Pericardium (tissue), 1 donor: ENCODE data around the gene NUP133.

GRCh38 chr1:228464780-228465337 is 7.0 kb downstream of the H2BC26 start:
- RRBS, result 7% methylated on average over 5 of the region's 15 CpGs

DNA sequence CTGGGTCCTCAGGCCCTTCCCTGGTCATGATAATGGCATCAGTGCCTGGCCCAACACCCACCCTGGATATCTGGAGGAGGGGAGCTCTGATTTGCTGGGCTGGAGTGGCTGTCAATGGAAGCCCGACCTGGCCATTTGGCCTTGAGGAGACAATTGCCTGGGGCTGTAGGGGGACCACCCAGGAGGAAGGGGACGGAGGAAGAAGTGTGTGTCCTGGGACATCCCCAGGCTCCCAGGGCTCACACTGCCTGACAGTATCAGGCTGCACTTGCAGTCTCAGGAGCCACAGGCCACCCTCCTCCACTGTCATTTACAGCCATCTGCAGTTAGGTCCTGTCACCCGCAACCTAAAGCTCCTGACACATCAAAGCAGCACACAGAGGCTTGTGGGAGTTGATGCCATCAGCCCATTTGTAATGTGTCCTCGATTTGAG is 7.9 kb upstream of the RNF187 start:
- RRBS, result no CpG with 5 or more reads among the region's 4 CpGs

DNA sequence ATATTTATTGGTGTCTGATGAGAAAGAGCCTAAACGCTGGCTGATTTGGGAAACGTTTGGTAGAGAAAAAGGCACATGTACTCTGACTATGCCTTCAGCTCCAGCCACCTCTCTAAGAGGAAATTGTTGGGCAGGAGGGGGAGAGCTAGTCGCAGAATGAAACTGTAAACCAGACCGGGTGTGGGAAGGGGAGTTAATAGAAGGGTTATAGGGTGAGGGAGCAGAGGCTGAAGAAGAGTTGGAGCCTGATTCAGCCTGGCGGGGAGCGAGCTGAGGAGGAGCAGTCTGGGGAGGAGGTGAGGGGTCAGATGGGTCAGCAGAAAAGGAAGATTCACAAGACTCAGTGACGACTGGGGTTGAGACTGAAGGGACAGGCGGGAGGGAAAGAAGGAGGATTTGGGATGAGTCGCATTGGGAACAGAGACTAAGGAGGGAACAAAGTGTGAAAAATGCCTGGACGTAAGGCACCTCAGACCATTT is 54.1 kb upstream of the RHOU start:
- RRBS, result no CpG with 5 or more reads among the region's 10 CpGs

- RRBS, result 2% methylated on average over 27 of the region's 80 CpGs
Observed at GRCh38 chr1:228735748-228736542, 666 bp downstream of the RHOU start.

GRCh38 chr1:228935191-228935533 is 199.9 kb downstream of the RHOU start:
- RRBS, result no CpG with 5 or more reads among the region's 2 CpGs

DNA sequence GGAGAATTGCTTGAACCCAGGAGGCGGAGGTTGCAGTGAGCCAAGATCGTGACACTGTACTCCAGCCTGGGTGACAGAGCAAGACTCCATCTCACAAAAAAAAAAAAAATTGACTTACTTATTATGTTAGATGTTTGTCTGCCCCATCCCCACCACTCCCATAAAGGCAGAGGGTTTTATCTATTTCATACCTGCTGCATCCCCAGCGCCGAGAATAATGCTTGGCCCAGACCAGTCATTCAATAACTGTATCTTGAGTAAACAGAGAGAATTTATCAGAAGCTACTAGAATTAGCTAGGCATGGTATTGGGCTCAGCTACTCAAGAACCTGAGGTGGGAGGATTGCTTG is 179.6 kb upstream of the RAB4A start:
- RRBS, result no CpG with 5 or more reads among the region's 4 CpGs

DNA sequence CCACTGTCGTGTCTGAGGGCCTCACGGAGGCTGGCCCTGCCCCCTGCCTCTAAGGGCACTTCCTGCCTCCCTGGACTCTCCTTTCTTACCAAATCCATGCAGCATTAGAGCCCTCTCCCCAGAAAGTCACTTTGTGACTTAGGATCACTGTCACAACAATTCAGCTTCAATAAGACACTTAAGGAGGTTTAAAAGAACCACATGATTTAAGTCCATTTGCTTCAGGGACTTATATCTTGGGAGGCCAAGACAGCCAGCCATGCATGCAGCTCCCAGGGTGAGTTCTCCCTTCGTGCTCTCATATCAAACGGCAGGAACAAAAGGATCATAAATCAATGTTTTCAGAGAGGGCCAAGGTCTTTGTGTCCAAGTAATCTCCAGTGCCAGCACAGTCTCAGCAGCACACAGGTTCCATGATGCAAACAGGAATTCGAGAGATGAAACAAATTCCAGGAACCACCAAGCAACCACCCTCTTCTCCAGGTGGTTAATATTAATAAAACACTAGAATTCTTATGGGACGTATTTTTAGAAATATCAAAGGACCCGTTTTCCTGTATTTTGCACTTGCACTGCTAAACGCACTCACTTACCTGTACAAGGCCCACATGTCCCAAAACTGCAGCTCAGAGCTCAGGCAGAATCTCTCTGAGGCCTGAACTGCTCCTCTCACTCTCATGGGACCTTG is 100.1 kb upstream of the RAB4A start:
- RRBS, result no CpG with 5 or more reads among the region's 8 CpGs

GRCh38 chr1:229223391-229224013 is 47.4 kb upstream of the RAB4A start:
- RRBS, result no CpG with 5 or more reads among the region's 9 CpGs

- RRBS, result no CpG with 5 or more reads among the region's 8 CpGs
Observed at GRCh38 chr1:229296367-229297355, 25.8 kb downstream of the RAB4A start.

- RRBS, result no CpG with 5 or more reads among the region's 5 CpGs
Observed at GRCh38 chr1:229339110-229339777, 3.6 kb downstream of the CCSAP start.

DNA sequence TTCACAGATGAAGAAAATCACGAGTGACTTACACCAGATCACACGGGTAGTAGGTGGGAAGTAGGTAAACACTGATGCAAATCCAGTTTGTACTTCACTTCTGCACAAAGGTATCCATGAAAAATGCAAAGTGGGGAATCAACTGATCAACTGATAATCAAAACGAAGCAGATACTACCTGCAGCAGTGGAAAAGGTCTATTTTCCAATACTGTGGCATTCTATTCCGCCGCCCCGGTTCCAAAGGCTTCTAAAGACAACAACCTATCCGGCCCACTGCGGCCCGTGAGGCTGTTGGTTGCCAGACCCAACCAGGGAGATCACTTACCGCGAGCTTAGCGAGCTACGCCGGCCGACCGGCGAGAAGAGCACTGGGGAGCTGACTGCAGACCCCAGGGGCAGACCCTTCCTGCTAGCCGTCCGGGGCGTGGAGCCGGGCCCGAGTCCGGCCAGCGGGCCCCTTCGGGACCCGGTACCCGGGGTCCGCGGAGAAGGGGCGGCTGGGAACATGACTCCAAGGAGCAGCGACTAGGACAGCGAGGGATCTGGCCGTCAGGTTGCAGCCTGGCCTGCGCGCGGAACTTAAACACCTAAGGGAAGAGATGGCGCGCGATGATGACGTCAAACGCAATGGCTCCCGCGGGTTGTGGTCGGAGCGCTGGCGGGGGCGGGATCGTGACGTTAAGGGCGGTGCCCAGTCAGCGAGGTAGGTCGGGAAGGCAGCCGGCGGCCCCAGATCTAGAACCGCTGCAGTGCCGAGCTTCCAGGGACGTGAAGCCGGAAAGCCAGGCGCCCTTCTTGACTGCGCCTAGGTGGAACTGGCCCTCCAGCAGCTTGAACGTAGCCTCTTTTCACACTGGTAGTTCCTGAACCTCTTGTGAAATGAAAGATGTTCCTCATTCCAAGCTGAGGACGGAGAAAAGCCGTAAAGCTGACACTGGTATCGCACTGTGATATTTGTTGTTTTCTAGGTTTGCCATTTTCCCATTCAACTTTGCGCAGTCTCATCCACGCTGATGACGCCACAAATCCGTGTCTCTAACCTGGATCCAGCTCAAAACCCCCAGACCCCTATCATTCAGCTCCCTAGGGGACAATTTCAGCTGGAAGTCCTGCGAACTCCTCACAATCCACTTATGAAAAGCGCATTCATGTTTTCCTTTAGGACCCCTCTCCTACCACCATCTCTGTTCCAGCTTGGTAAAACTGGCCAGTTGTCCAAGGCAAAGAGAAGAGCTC is at the start of gene NUP133:
NUP133 (minus strand) TSS at position 601 of the 1,238 bp plus-strand sequence.
- RRBS, result 2% methylated on average over 18 of the region's 70 CpGs

GRCh38 chr1:229705719-229706098 is 79.7 kb downstream of the URB2 start:
- RRBS, result no CpG with 5 or more reads among the region's 5 CpGs

DNA sequence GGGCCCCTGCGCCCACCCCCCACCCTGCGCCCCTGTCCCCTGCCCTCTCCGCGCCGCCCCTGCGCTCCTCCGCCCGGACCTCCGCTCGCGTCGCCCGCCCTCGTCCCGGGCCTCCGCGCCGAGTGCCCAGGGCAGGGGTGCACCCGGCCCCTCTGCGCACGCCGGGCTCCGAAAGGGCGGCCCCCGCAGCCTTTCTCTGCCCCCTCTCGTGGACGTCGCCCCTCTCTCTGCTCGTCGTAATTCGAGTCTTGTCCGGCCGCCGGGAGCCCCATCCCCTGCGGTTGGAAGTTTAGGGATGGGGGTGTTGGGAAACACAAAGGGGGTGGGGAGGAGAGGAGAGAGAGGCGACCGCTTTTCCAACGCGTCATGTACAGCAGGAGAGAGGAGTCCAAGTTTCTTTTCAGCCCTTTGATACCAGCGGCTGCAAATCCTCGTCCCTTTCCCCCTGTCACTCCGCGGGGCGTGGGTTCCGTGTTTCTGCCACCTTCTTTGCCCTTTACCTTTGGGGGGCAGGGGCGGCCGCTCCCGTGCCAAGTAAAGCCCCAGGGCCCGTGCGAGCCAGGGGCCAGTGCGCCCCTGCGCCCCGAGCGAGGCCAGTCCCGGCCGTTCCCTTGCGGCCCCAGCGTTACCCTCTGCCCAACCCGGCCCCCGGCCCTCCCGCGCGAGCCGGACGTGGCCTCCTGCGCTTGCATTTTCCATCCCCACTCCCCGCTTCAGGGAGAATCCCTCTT is 559 bp downstream of the GALNT2 start:
- RRBS, result 2% methylated on average over 29 of the region's 67 CpGs

DNA sequence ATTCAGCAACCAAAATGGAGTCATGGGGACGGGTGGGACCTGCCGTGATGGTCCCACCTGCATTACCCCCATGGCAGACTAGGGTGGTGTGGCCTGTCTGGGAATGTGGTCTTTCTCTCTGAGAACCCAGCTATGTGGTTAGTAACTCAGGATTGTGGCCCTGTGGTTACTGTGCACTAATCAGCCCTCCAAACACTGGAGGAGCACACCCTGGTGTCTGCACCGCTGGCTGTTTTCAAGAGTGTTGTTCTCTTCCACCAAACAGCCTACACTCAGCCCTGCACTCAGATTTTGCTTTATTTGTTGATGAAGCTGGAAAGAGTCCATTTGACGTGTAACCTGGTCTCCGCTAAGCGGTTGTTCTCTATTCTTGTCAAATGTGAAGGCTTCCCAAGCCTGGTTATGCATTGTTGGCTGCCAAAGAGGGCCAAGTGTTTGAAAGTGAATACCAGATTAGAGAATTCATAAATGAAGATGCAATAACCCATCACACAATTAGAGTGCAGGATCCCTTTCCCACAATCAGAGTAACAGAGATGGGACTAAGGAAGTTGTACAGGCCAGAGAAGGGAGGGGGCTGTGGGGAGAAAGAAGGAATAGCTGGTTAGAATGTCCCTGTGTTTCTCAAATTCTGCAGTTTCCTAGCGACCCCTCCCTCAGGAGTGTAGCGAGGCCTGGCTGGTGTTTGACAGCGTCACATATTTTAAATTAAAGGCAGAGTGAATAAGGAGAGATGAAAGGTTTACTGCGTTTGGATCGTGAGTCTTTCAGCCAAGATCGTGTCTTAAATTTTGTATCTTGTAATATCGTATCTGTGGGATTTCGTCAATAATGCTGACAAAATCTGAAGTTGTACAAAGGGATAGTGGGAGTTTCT is 57.9 kb downstream of the GALNT2 start:
- RRBS, result no CpG with 5 or more reads among the region's 14 CpGs

DNA sequence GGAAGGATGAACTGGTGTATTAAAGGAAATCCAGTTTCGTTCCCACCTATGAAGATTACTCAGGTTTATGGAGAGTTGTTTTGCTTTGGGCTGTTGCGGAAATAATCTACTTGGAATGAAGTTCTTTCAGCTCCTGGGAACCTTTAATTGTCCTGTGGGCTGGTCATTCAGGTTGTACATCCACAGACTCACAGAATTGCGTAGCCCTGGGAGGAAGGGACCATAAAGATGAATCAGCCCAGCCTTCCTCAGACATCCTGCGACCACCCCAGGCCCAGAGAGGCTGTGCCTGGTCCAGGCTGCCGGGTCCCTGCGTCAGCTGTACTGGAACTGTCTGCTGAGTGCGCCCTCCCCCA is 72.7 kb downstream of the GALNT2 start:
- RRBS, result no CpG with 5 or more reads among the region's 7 CpGs

DNA sequence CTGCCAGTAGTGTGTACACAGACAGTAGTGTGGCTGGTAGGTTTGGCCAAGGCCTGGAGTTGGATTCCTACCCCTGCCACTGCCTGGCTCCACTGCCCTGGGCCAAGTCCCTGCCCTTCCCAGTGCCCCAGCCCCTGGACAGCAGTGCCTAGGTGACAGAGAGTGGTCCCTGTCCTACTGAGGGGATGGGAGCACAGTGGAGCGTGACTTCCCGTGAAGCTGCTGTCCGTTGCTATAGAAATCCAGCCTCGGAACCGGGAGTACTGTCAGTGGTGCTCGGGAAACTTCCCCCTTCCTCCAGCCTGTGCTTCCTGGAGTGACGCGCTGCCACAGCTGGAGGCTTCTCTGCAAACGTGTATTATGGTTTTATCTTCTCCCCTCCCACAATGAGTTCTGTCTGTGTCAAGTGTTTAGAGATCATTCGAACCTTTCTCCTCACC is 73.3 kb downstream of the GALNT2 start:
- RRBS, result no CpG with 5 or more reads among the region's 10 CpGs

GRCh38 chr1:230208369-230209398 is 141.6 kb downstream of the GALNT2 start:
- RRBS, result no CpG with 5 or more reads among the region's 15 CpGs

DNA sequence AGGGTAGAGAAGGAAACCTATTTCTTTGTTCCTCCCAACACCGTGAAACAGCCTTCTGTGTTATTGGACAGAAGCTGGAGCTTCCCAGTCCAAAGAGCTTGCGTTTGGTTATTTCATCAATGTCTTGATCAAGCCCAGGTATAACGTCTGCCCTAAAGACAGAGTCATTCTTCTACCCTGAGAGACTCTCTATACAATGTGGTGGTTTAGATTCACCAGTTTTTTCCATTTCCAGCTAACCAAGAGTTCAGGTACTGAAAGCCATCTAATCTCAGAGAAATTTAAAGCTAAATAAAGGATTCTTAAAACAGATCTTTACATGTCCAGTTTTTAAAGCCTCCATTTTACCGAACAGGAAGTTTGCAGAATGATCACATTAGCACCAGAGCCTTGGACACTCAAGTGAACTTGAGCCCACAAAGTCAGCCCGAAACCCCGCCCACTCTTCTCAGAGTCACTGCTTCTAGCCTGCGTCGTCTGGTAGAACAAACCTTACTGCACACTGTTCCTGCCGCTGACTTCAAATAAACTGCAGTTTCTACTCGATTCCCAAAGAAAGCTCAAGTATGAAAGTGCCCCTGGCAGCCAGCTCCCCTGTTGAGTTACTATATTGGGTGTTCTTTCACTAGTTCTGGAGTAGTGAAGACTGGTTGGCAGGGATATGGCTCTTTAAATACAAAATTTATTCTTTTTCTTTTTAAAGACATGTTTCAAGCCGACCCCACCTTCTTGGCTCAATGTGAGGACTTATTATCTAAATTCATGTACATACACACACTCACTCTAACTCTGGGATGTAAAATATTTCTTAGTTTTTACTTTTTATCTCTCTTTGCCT is 164.6 kb downstream of the GALNT2 start:
- RRBS, result no CpG with 5 or more reads among the region's 11 CpGs

GRCh38 chr1:230291598-230292397 is 134.3 kb downstream of the PGBD5 start:
- RRBS, result no CpG with 5 or more reads among the region's 27 CpGs

GRCh38 chr1:230327024-230327643 is 99.0 kb downstream of the PGBD5 start:
- RRBS, result 39% methylated on average over 5 of the region's 18 CpGs